Keratinocyte (primary cell): ENCODE measurements around a stretch of chr16.

CAGE:
- cytosol, long polyA minus RNA, result no peak
- cytosol, long polyA plus RNA, result no peak
- long polyA plus RNA, result no peak
- nucleus, long polyA minus RNA, result no peak
- nucleus, long polyA plus RNA, result no peak
Observed at GRCh38 chr16:86323187-86323561, 187.2 kb upstream of the FOXF1 start.

CAGE:
- cytosol, long polyA minus RNA, result no peak
- cytosol, long polyA plus RNA, result no peak
- long polyA plus RNA, result no peak
- nucleus, long polyA minus RNA, result no peak
- nucleus, long polyA plus RNA, result no peak
Observed at GRCh38 chr16:86457530-86458258, 52.6 kb upstream of the FOXF1 start.

DNA sequence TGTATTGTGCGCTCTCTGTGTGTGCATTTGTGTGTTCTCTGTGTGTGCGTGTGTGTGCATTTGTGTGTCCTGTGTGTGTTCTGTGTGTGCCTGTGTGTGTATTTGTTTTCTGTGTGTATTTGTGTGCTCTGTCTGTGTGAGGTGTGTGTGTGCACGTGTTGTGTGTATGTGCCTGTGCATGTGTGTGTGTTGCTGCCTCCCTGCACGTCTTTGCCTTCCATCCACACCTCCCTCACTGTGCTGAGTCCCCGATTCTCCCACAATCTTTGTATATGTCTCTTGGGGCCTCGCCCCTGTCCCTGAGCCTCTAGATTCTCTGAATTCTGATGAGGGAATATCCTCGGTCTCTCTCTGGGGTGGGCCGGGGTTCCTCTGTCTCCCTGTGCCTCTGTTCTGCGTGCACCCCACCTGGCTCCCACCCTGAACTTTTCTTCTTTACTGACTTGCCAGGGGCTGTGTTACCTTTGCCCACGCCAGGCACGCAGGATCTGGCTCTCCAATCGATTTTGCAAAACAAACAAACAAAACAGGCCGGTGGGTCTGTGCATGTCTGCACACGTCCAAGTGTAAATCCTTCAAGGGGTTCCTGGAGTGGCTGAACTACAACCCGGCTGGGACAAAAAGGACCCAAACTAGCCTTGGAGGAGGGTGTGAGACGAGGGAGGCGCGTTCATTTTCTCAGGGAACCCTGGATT lies 8.2 kb upstream of the FOXF1 start:
CAGE:
- cytosol, long polyA minus RNA, result no peak
- cytosol, long polyA plus RNA, result no peak
- long polyA plus RNA, result no peak
- nucleus, long polyA minus RNA, result no peak
- nucleus, long polyA plus RNA, result no peak

GRCh38 chr16:86511098-86512040 lies 1.0 kb downstream of the FOXF1 start:
CAGE:
- cytosol, long polyA minus RNA, result no peak
- cytosol, long polyA plus RNA, result no peak
- long polyA plus RNA, result no peak
- nucleus, long polyA minus RNA, result no peak
- nucleus, long polyA plus RNA, result no peak

DNA sequence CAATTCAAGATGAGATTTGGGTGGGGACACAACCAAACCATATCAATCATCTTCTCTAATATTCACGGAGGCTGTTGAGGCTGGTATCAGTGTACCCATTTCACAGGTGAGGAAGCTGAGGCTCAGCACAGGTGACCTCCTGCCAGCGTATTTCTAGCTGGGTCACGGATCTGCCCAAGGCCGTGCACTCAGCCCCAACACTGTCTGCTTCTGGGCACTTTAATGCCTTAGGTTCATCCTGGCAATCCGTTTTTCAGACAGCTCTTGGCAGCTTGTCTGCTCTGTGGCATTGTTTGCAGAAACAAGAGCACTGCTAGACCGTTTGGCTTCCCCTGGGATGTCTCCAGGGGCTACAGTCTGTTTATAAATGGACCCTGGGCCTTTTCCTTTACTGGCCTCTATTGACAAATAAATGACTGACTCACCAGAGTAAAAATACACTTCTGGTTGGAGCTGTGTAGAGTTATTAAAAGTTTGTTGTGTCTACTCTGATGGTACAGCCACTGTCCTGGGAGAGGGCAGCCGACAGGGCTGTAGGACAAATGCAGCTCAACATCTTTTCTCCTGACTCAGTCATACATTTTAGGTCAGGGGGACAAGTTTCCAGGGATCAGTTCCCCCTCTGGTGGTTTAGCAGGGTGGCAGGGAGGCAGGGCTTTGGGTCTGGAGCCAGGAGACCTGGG lies 29.8 kb downstream of the FOXL1 start:
CAGE:
- cytosol, long polyA minus RNA, result no peak
- cytosol, long polyA plus RNA, result no peak
- long polyA plus RNA, result no peak
- nucleus, long polyA minus RNA, result no peak
- nucleus, long polyA plus RNA, result no peak

DNA sequence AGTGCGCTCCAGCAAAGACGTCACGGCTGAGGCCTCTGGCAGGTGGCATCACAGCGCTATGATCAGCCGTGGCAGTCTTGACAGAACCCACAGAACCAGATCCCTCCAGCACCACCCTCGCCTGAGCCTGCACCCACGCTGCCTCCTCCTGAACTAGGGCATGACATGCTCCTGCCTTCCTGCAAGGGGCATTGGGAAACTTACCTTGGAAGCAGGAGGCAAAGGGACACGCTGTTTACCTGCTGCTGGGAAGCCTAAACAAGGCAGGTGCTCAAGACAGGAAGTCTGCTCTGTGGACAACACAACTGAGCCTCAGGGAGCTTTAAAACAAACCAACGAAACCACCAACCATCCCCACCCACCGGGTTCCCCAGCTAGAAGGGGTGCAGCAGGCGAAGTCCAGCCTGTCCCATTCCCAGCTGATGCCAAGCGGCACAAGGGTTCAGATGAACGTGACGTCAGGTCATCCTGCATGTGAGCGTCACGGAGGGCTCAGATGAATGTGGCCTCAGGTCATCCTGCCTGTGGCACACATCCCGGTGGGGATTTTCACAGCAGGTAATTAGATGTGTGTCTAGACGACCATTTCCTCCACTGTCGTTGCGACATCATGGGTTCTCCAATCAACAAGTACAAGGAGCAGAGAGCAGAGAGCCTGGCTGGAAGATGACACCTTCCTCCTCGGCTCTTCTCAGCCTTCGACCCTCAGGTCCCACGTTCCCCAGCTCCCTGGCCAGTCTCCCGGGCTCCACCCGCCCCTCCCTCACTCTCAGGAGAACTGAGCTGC lies 246.3 kb downstream of the FOXL1 start:
CAGE:
- cytosol, long polyA minus RNA, result no peak
- cytosol, long polyA plus RNA, result no peak
- long polyA plus RNA, result no peak
- nucleus, long polyA minus RNA, result no peak
- nucleus, long polyA plus RNA, result no peak

DNA sequence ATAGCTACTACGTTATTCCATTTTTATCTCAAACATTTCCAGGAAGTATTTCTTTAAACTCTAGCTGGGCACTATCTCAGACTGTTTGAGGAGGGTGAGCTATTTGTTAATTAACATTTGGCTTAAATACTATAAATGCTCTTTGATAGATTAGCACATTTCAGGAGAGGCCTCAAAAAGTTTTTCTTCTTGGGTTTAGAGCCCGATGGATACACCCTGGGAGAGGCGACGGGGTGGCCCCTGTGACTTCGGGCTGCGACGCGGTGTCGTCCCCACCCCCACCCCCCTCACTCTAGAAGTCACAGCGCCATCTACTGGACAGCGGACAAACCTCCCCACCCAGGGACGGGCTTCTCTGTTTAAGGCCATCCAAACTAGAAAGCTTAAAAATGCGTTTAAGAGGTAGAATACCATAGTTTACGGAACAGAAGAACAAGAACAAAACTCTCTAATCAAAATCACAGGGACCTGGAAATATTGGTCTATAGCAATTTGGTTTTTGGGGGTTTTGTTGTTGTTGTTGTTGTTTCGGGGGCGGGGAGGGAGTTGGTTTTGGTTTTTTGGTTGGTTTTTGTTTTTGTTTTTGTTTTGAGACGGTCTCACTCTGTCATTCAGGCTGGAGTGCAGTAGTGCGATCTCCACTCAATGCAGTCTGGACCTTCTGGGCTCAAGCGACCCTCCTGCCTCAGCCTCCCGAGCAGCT lies 254.5 kb downstream of the C16orf95 start:
CAGE:
- cytosol, long polyA minus RNA, result no peak
- cytosol, long polyA plus RNA, result no peak
- long polyA plus RNA, result no peak
- nucleus, long polyA minus RNA, result no peak
- nucleus, long polyA plus RNA, result no peak

DNA sequence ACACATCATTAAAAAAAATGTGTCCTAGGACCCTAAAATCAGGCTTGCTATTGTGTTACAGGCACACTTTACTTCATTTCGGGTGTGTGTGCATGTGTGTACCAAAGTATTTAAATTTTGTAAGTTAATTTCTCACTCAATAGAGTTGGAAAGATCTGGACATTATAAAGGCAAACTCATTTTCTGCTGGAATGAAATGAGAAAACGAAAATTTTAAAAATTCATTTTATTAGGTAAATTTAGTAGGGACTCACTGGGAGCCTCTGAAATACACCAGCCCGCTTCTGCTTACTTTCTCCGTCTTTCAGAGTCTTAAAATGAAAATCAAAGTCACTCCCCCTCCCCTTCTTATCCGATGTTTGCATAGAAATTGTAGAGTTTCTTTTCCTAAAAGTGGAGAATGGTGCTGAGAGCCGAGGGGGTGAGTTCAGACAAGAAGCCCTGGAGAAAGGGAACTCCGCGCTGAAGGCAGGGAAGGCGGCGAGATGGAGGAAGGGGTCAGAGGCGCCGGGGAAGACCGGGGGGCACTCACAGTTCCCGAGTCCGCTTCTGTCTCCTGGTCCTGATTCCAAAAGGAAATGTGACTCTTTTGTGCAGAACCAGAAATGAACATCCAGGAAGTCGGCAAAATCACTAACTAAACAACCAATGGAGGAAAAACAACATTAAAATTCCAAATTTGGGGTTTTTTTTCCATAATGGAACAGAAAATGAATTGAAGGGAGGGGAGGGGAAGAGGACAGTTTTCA lies 252.6 kb downstream of the C16orf95 start:
CAGE:
- cytosol, long polyA minus RNA, result no peak
- cytosol, long polyA plus RNA, result no peak
- long polyA plus RNA, result no peak
- nucleus, long polyA minus RNA, result no peak
- nucleus, long polyA plus RNA, result no peak

DNA sequence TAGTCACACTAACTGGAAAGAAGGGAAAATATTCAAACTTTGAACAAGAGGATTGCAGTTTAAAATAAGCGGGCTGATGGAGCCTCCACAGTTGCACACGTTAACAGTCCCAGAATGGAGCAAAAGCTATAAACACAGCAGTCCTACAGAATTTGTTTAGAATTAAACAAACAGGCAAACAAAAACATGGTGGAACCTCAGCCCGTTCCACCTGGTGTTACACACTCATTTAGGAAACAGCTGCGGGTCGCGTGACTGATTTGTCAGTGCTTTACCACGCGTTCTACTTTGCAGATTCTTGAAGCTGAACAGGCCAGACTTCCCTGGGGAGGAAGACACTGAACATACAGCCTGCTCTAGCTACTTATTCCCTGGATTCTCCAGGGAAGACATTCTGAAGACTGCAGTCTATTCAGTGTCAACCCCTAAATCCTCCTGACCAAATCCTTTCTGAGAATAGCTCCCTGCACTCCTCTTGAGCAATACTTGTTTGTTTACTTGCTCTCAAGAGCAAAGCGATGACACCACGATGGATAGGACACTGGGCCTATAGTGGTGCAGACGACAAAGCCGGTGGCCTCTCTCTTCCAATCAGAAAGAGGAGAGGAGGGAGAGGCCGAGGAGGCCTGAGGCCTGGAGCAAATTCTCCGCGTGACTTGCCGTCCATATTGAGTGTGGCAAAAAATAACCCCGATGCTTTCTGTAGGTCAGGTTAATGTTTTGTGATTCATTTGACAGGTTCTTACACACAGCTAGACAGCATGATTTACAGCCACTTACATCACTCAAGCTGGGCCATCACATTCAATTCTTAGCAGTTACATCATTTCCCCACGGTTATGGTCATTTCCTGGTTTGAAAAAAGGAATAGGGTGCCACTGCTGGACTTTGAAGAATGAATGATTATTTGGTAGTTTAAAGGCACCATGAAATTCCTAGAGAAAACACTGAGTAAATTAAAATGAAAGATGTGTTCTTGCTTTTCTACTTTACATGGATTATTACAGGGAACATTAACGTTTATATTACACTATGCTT lies 3.9 kb upstream of the MAP1LC3B start:
CAGE:
- cytosol, long polyA minus RNA, result no peak
- cytosol, long polyA plus RNA, result no peak
- long polyA plus RNA, result no peak
- nucleus, long polyA minus RNA, result no peak
- nucleus, long polyA plus RNA, result no peak

DNA sequence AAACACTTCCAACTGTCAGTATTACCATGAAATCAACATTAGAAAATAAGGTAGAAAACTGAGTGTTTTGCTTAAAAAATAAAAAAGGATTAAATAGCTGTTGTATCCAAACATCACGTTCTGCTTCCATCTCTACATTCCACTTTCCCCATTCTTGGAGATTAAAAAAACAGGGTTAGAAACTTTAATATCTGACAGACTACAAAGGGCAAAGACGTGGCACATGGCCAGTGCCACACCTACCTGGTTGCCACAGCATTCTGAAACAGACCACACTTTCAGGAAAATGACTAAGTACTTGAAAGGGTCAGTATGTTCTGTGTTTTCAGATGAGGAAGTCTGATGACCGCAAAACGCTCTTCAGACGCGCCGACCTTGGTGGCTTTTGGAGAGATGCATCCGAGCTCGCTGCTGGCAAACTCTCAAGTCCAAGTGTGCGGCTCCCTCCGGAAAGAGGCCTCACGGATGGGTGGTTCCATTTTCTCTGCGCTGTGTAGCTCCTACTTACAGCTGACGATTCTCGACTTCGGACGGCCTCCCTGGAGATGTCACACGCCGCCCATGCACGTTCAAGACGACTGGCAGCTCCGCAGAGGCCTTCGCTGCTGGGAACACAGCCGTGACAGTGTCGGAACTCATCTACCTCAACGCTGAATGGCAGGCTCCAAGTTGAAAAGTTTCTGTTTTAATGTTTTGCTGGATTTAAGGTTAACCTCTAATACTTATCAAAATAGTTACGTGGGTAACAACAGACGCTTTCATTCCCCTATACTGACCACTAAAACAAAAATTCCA lies 15.5 kb downstream of the MAP1LC3B start:
CAGE:
- cytosol, long polyA minus RNA, result no peak
- cytosol, long polyA plus RNA, result no peak
- long polyA plus RNA, result no peak
- nucleus, long polyA minus RNA, result no peak
- nucleus, long polyA plus RNA, result no peak

DNA sequence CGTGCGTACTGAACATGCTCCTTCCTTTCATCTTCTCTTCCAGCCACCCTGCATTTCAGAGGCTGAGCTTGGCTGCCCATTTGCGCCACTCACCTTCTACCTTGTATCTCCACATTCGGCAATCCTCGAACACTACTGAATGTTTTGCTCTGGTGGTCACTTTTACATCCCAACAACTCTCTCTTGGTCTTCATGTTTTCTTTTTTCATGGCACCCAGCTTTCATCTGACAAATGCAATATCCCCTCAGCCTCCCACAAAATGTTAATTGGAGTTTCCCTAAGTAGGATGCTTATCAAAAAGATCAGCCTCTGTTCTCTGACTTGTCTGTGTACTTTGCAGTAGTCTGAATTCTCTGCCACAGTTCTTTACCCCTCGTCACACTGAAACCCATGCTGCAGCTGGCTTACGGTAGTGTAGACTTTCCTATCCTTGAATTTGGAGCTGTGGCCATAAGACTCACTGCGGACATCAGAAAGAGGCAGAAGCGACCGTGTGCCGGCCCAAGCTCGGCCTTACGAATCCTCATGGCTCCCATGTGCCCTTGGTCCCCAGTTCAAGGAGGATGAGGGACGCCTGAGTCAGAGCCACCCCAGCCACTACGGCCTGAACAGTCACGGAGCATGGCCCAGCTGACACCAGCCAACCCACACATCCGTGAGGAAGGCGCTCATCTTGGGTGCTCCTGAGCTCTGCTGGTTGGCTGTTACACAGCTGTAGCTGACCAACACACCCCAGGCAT lies 44.2 kb downstream of the ZCCHC14 start:
CAGE:
- cytosol, long polyA minus RNA, result no peak
- cytosol, long polyA plus RNA, result no peak
- long polyA plus RNA, result no peak
- nucleus, long polyA minus RNA, result no peak
- nucleus, long polyA plus RNA, result no peak

DNA sequence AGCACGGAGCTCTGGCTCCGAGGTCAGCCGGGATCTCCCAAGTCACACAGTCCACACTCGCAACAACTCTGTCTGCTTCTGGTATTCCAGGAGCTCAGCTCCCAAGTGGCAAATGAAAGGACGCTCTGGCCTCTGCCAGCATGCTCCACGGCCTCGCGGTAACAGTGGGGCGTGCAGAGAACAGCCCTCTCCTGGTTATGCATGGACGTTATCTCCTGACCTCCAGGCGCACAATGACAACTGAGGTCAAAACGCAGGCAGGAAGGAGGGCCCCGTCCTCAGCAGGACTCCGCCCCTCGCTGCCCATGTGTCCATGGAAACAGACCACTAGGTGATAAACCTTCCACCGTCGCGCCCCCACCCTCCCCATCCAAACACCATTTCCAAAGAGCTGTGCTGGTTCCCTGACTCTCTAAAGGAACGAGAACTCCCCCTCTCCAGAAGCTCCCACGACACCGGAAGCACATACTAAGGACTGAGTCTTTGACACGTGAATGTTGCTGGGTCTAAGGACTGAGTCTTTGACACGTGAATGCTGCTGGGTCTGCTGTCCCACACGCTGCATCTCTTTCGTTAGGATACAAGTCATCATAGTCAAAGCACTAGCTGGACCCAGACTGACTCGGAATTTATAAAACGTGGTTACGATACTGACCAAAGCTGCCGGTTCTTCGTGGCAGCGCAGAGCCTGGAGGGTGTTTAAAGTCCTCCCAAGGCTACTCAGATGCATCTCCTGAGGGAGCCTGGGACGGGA lies 44.0 kb downstream of the KLHDC4 start:
CAGE:
- cytosol, long polyA minus RNA, result no peak
- cytosol, long polyA plus RNA, result no peak
- long polyA plus RNA, result no peak
- nucleus, long polyA minus RNA, result no peak
- nucleus, long polyA plus RNA, result no peak

GRCh38 chr16:87784773-87785316 lies 19.1 kb upstream of the KLHDC4 start:
CAGE:
- cytosol, long polyA minus RNA, result no peak
- cytosol, long polyA plus RNA, result no peak
- long polyA plus RNA, result no peak
- nucleus, long polyA minus RNA, result no peak
- nucleus, long polyA plus RNA, result no peak

DNA sequence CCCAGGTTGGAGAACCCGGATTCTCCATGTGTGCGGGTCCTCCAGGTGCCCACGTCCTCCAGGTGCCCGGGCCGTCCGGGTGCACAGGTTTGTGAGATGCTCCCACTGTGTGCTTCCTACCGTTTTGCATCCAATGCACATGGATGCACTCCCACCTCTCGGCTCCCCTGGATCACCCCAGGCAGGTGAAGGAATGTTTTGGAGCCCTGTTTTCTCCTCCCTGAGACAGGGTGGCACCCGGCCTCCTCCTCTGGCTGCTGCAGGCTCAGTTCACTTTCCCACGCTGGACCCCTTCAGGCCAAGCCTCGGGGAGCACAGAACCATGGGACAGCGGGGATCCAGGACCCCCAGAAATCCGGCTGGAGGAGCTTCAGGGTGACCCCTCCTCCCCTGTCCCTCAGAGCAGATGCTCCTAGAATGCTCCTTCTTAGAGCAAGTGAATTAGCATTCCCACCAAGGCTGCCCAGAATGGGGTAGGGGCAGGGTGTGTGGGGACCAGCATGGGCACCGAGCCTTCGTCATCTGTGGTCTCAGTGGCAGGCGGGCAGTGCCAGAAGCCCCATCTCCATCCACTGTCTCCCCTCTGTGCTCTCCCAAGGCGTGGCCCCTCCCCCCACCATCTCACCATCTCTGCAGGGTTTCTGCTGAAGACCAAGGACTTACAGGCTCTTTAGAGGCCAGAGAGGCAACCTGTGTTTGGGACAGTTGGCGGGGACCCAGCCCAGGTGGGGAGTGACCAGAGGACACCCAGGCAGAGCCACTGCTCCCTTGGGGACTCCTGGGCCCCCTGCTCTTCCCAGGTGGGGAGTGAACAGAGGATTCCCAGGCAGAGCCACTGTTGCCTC lies 45.5 kb downstream of the SLC7A5 start:
CAGE:
- cytosol, long polyA minus RNA, result no peak
- cytosol, long polyA plus RNA, result no peak
- long polyA plus RNA, result no peak
- nucleus, long polyA minus RNA, result no peak
- nucleus, long polyA plus RNA, result no peak

CAGE:
- cytosol, long polyA minus RNA, result start-site peak on the plus strand at chr16:87836502-87836588, 12 reads
- cytosol, long polyA plus RNA, result no peak
- long polyA plus RNA, result no peak
- nucleus, long polyA minus RNA, result start-site peak on the plus strand at chr16:87836568-87836611, 16 reads; start-site peak on the minus strand at chr16:87836582-87836618, 46 reads
- nucleus, long polyA plus RNA, result no peak
Observed at GRCh38 chr16:87835900-87836985, 33.1 kb downstream of the SLC7A5 start.

DNA sequence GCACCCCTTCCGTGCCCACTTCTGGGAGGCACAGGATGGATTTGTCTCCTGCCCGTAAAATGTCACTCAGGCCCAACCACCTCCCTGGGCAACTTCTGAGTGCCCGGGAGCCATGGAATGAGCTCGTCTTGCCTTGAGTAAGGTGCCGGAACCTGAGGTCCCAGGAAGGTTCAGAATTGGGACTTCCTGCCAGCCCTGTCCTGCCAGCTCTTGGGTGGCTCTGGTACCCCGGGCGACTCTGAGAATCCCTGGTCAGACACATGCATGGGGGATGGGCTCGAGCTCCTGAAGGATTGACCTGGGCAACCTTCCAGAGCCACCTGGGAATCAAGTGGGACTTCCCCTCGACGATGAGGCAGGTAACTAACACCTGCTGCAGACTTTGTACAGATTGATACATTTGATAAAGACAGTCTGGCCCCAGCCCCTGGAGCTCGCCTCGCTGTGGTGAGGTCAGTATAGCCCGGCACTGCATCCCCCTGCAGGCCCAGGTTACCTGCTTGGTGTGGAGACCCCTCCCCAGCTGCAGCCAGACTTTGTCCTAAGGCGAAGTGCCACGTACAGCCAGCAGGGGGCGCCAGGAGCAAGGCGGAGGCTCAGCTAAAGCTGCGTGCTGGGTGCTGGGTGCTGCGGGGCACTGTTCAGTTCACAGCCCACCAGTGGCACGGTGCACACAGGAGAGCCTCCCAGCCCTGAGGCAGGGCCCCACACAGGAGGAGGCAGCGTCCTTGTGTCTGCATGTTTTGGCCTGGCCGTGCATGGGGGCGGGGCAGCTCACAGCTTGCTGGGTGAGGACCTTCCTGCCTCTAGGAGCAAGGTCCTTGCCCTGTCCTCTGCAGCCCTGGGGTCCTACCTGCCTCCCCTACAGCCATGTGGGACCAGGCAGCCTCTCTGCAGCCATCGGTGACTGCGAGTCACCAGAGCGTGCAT lies 19.5 kb downstream of the SLC7A5 start:
CAGE:
- cytosol, long polyA minus RNA, result no peak
- cytosol, long polyA plus RNA, result no peak
- long polyA plus RNA, result no peak
- nucleus, long polyA minus RNA, result no peak
- nucleus, long polyA plus RNA, result no peak

CAGE:
- cytosol, long polyA minus RNA, result no peak
- cytosol, long polyA plus RNA, result no peak
- long polyA plus RNA, result no peak
- nucleus, long polyA minus RNA, result no peak
- nucleus, long polyA plus RNA, result no peak
Observed at GRCh38 chr16:87921386-87921943, 14.9 kb downstream of the CA5A start.

DNA sequence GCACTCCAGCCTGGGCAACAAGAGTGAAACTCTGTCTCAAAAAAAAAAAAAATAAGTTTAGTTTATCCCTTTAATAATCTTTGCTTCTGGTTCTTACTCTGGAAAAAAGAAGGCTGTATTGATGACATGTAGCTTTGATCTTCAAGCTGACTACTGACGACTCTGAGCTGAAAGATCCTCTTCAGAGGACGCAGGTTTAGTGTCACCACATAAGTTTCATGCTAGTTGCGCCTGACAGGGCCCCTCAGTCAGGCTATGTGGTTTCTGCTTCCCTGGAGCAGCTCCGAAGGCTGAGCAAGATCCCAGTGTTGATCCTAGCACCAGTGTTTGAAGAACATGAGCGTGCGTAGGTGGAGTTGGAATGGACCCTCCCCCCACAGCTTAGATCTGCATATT lies 17.2 kb downstream of the BANP start:
CAGE:
- cytosol, long polyA minus RNA, result no peak
- cytosol, long polyA plus RNA, result no peak
- long polyA plus RNA, result no peak
- nucleus, long polyA minus RNA, result no peak
- nucleus, long polyA plus RNA, result no peak

CAGE:
- cytosol, long polyA minus RNA, result no peak
- cytosol, long polyA plus RNA, result no peak
- long polyA plus RNA, result no peak
- nucleus, long polyA minus RNA, result no peak
- nucleus, long polyA plus RNA, result no peak
Observed at GRCh38 chr16:88041496-88042150, 90.4 kb downstream of the BANP start.

DNA sequence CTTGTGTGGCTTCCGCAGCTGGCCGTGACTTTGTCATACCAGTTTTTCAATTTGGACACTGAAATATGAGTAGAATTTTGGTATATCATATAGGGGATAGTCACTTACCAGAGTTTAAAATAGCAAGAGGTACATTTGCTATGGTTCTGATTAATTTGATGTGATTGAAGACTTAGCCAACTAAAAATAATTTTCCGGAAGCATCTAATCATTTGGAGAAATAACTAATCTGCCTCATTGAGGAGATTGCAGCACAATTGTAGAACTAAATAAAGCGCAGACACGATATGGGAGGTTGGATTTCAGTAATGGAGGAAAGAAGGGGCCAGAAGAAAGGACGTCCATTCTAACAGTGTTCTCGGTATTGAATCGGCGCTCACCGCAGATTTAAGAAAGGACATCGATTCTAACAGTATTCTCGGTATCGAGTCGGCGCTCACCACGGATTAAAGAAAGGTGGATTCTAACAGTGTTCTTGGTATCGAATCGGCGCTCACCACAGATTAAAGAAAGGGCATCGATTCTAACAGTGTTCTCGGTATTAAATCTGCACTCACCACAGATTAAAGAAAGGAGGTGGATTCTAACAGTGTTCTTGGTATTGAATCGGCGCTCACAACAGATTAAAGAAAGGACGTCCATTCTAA lies 97.0 kb downstream of the BANP start:
CAGE:
- cytosol, long polyA minus RNA, result no peak
- cytosol, long polyA plus RNA, result no peak
- long polyA plus RNA, result no peak
- nucleus, long polyA minus RNA, result no peak
- nucleus, long polyA plus RNA, result no peak